ENCODE data around the gene BDH1.

DNA sequence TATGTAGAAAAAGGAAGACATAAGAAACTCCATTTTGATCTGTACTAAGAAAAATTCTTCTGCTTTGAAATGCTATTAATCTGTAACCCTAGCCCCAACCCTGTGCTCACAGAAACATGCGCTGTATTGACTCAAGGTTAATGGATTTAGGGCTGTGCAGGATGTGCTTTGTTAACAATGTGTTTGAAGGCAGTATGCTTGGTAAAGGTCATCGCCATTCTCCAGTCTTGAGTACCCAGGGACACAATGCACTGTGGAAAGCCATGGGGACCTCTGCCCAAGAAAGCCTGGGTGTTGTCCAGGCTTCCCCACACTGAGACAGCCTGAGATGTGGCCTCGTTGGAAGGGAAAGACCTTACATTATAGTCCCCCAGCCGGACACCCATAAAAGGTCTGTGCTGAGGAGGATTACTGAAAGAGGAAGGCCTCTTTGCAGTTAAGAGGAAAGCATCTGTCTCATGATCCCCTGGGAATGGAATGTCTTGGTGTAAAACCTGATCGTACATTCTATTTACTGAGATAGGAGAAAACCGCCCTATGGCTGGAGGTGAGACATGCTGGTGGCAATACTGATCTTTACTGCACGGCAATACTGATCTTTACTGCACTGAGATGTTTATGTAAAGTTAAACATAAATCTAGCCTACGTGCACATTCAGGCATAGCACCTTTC is 6.4 kb downstream of the PIGZ start:
- RRBS = no CpG with 5 or more reads among the region's 8 CpGs

DNA sequence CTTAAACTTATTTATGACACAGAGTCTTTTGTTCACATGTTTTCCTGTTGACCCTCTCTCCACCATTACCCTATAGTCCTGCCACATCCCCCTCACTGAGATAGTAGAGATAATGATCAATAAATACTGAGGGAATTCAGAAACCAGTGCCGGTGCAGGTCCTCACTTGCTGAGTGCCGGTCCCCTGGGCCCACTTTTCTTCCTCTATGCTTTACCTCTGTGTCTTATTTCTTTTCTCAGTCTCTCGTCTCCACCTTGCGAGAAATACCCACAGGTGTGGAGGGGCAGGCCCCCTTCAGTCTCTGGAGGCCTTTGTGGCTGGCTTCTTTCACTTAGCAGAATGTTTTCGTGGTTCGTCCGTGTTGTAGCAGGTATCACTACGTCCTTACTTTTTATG is 5.9 kb downstream of the PIGZ start:
- RRBS = no CpG with 5 or more reads among the region's 8 CpGs

- RRBS = no CpG with 5 or more reads among the region's 9 CpGs
Observed at GRCh38 chr3:197038205-197038863, 8.7 kb upstream of the MELTF start.

GRCh38 chr3:197065115-197066025 is 35.8 kb upstream of the MELTF start:
- RRBS = no CpG with 5 or more reads among the region's 7 CpGs

GRCh38 chr3:197394433-197395423 is 96.3 kb upstream of the DLG1 start:
- RRBS = 95% methylated on average over 6 of the region's 27 CpGs

DNA sequence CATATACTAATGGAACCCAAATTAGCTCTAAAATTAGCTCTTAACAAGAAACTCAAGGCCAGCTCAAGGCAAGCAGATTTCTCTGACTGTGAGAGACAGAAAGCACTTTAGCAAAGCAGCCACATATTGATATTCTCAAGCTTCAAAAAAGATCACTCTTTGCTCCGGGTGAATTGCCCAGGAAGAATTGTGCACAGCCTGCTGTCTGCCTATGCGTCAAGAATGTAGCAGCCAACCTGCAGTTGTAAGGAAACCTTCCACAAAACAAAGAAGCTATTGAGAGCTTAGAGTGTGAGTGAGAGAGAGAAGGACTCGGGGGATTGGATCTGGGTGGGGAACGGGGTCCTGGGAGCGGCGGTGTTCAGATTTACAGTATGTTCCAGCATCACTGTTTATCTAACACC is 88.5 kb downstream of the BDH1 start:
- RRBS = no CpG with 5 or more reads among the region's 6 CpGs

- RRBS = no CpG with 5 or more reads among the region's 8 CpGs
Observed at GRCh38 chr3:197468749-197469540, 86.8 kb downstream of the BDH1 start.

DNA sequence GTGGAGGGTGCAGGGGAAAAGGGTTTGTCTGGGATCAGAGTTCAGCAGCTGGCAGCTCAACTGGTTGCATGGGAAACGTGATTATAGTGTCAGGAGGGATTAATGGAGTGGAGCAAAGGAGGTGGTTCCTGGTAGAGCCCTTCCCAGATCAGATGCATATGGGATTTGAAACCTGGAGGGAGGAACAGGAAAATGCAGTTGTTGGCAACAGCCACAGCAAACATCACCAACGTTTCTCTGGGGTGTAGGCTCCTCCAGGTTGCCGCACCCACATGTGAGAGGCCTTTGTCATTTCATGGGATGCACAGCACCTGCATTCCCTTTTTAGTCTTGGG is 61.4 kb downstream of the BDH1 start:
- RRBS = no CpG with 5 or more reads among the region's 3 CpGs

DNA sequence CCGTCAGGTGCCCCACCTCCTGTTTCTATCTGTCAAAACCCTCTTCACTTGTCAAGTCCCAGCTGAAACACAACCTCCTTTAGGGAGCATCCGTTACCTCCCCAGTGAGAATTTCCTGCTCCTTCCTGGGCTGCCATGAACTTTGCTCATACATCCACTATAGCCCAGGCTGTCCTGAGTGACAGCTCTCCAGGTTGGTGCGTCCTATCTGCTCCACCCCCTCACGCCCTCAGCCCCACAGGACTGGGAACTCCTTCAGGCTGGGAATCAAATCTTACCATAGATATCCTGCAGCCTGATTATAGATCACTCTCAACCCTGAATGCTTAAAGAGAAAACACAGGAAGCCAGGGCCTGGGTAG is 52.8 kb downstream of the BDH1 start:
- RRBS = no CpG with 5 or more reads among the region's 4 CpGs

GRCh38 chr3:197555784-197556460 is at the start of gene BDH1:
TSS of gene BDH1 (minus strand) at chr3:197555968.
- RRBS = 3% methylated on average over 26 of the region's 62 CpGs

DNA sequence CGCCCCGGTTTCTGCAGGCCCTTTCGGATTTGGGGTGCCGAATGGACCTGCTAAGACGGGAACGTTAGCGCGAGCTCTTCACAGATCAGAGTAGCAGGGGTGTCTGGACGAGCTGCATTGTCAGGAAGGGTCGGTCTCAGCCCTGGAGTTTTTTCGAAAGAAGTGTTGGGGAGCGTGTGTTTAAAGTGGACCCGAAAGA is 685 bp downstream of the LRCH3 start:
- RRBS = 5% methylated on average over 2 of the region's 13 CpGs

- RRBS = no CpG with 5 or more reads among the region's 3 CpGs
Observed at GRCh38 chr3:197811358-197811768, 20.3 kb downstream of the LRCH3 start.

DNA sequence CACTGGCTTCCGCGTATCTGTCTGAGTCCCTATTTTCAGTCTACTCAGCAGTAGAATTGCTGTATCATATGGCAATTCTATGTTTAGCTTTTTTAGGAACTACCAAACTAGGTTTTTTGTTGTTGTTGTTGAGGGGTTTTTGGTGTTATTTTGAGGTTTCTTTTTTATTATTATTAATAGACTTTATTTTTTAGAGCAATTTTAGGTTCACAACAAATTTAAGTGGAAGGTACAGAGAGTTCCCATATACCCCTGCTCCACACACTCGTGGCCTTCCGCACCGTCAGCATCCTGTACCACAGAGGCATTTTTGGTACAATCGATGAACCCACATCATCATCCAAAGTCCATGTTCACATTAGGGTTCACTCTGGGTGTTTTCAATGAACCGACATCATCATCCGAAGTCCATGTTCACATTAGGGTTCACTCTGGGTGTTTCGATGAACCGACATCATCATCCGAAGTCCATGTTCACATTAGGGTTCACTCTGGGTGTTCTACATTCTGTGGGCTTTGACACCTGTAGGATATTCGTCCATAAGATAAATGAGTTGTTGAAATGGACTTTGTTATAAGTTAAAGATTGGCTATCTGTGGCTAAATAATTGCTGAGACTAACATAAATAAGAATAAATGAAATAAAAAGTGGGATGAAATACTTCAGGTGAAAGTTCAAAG is 67.9 kb downstream of the LMLN start:
- RRBS = no CpG with 5 or more reads among the region's 12 CpGs

DNA sequence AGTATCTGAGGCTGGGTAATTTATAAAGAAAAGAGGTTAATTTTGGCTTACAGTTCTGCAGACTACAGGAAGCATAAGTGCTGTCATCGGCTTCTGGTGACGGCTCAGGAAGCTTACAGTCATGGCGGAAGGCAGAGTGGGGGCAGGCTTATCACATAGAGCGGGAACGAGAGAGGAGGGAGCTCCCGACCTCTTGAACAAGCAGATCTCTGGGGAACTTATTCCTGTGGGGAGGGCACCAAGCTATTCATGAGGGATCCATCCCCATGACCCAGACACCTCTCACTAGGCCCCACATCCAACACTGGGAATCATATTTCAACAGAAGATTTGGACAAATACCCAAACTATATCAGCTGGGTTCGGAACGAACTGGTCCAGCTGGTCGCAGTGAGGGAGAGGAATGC is 72.5 kb downstream of the LMLN start:
- RRBS = no CpG with 5 or more reads among the region's 9 CpGs

Data from islet of Langerhans (tissue), 1 donor.